K562 (cell line): ENCODE measurements around the genes PVALEF, CEP131 and ACTG1.

DNA sequence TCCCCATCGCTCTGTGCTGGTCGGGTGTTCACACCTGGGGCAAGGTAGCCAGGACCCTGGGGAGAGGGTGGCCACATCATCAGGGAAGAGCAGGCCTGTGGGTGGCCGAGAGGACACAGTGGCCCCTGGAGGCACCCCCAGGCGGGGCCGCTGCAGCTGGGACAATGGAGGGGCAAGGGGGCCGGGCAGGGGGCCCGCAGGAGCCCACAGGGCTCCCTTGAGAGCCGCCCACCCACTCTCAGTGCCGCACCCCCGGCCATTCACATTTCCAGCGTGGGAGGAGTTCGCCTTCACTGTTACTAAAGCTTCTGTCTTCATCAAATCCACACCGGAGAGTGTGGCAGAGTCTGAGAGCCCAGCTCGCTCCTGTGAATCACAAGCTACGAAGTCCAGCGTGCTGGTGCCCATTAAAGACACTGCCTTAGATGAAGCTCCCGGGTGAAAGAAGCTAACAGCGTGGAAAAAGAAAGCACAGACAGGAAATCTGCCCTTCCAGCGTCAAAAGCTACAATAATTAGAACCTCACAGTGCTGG is 20.9 kb upstream of the PVALEF start:
- RAMPAGE, long total RNA = no peak
- RRBS = 19% methylated on average over 8 of the region's 19 CpGs
PRO-cap:
- standard = no peak
- CoPRO, capped RNA only, 2 experiments = no peak in any of the 2 experiments
- CoPRO, capped and uncapped RNA, 2 experiments = no peak in any of the 2 experiments
- CoPRO, uncapped RNA only, 2 experiments = no peak in any of the 2 experiments
CAGE:
- cytosol, long polyA plus RNA = no peak
- long polyA plus RNA = no peak
- nucleolus, long total RNA = no peak
- nucleus, long polyA plus RNA = no peak

DNA sequence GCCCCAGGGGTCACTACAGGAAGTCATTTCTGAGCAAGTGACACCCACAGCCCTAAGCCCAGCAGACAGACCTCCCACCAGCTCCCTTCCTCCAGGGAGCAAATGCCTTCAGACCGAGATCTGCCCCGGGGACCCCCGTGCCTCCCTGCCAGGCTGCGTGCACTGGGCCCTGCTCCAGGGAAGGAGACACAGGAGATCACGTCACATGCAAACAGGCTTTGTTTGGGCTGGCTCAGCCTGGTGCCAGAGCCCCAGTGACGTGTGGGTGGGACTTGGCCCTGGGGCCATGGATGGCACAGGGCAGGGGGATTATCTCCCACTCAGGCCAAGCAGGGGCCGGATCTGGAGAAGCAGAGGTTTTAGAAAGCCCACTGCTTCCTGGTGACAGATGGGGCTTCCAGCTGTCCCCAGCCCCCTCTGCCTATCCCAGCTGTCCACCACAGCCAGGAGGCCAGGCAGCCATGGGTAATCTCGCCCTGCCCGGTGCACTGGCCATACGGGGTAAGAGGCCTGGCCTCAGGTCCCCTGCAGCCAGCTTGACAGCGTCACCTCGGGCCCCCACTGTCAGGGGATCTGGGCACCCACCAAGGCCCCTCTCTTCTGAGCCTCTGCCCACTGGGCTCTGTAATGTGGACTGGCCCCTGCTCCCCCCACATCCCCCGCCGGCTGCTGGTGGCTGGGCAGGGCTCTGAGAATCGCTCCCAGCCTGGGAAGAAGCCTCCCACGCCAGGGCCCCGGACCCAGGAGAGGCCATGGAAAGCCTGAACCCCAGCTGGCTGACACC is at the start of gene PVALEF:
Gene PVALEF (plus strand): TSS at position 693 of the 784 bp plus-strand sequence.
- RAMPAGE, long total RNA = no peak
- RRBS = 14% methylated on average over 4 of the region's 17 CpGs
PRO-cap:
- standard = no peak
- CoPRO, capped RNA only, 2 experiments = no peak in any of the 2 experiments
- CoPRO, capped and uncapped RNA, 2 experiments = no peak in any of the 2 experiments
- CoPRO, uncapped RNA only, 2 experiments = no peak in any of the 2 experiments
CAGE:
- cytosol, long polyA plus RNA = no peak
- long polyA plus RNA = no peak
- nucleolus, long total RNA = no peak
- nucleus, long polyA plus RNA = no peak

- RAMPAGE, long total RNA = no peak
- RRBS = 91% methylated on average over 17 of the region's 62 CpGs
PRO-cap:
- standard = no peak
- CoPRO, capped RNA only, 2 experiments = no peak in any of the 2 experiments
- CoPRO, capped and uncapped RNA, 2 experiments = no peak in any of the 2 experiments
- CoPRO, uncapped RNA only, 2 experiments = no peak in any of the 2 experiments
CAGE:
- cytosol, long polyA plus RNA = no peak
- long polyA plus RNA = no peak
- nucleolus, long total RNA = no peak
- nucleus, long polyA plus RNA = no peak
Measured at GRCh38 chr17:81190409-81191625, 24.8 kb upstream of the AATK start.

DNA sequence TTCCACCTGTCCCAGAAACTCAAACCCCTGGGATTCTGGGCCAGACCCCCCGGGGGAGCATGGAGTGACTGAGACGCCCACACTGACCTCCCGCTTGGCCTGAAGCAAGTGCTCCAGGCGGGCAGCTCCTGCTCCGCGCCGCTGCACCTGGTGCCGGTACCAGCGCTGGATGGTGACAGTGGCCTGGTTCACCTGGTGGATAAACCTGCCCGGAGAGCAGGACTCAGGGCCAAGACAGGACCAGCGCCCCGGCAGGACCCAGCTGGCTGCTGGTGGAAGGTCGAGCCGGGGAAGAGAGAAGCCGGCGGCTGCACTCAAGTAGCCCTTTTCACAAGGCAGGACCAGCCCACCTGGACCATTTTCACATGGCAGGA is 22.5 kb downstream of the CEP131 start:
- RAMPAGE, long total RNA = no peak
- RRBS = 82% methylated on average over 4 of the region's 16 CpGs
PRO-cap:
- standard = no peak
- CoPRO, capped RNA only, 2 experiments = no peak in any of the 2 experiments
- CoPRO, capped and uncapped RNA, 2 experiments = no peak in any of the 2 experiments
- CoPRO, uncapped RNA only, 2 experiments = no peak in any of the 2 experiments
CAGE:
- cytosol, long polyA plus RNA = no peak
- long polyA plus RNA = no peak
- nucleolus, long total RNA = no peak
- nucleus, long polyA plus RNA = no peak

GRCh38 chr17:81222651-81223728 is at the start of gene CEP131:
Gene CEP131, minus strand, starts transcription at chr17:81222965.
- RAMPAGE, long total RNA = no peak
- RRBS = 4% methylated on average over 36 of the region's 107 CpGs
PRO-cap:
- standard = bidirectional peak, plus-strand start at chr17:81223354, minus-strand start at chr17:81222965; unidirectional peak, plus-strand start at chr17:81223501
- CoPRO, capped RNA only, 2 experiments = peak in 2 of 2 experiments; most common plus-strand start chr17:81223354 (in 2); most common minus-strand start chr17:81222965 (in 2)
- CoPRO, capped and uncapped RNA, 2 experiments = peak in 2 of 2 experiments; most common plus-strand start chr17:81223354 (in 1); most common minus-strand start chr17:81222965 (in 2)
- CoPRO, uncapped RNA only, 2 experiments = peak in 1 of 2 experiments; most common minus-strand start chr17:81222942 (in 1)
CAGE:
- cytosol, long polyA plus RNA = start-site peak on the minus strand at chr17:81222935-81223018, 23 and 60 reads in 2 replicates
- long polyA plus RNA = no peak
- nucleolus, long total RNA = no peak
- nucleus, long polyA plus RNA = start-site peak on the minus strand at chr17:81222946-81222991, 68 and 178 reads in 2 replicates

GRCh38 chr17:81223729-81224241 is 1.0 kb upstream of the CEP131 start:
- RAMPAGE, long total RNA = no peak
- RRBS = no CpG with 5 or more reads among the region's 13 CpGs
PRO-cap:
- standard = no peak
- CoPRO, capped RNA only, 2 experiments = no peak in any of the 2 experiments
- CoPRO, capped and uncapped RNA, 2 experiments = no peak in any of the 2 experiments
- CoPRO, uncapped RNA only, 2 experiments = no peak in any of the 2 experiments
CAGE:
- cytosol, long polyA plus RNA = no peak
- long polyA plus RNA = no peak
- nucleolus, long total RNA = no peak
- nucleus, long polyA plus RNA = no peak

- RAMPAGE, long total RNA = no peak
- RRBS = 71% methylated on average over 4 of the region's 27 CpGs
PRO-cap:
- standard = no peak
- CoPRO, capped RNA only, 2 experiments = no peak in any of the 2 experiments
- CoPRO, capped and uncapped RNA, 2 experiments = no peak in any of the 2 experiments
- CoPRO, uncapped RNA only, 2 experiments = no peak in any of the 2 experiments
CAGE:
- cytosol, long polyA plus RNA = no peak
- long polyA plus RNA = no peak
- nucleolus, long total RNA = no peak
- nucleus, long polyA plus RNA = no peak
Measured at GRCh38 chr17:81277180-81277867, 17.8 kb downstream of the SLC38A10 start.

- RAMPAGE, long total RNA = no peak
- RRBS = 33% methylated on average over 1 of the region's 8 CpGs
PRO-cap:
- standard = no peak
- CoPRO, capped RNA only, 2 experiments = no peak in any of the 2 experiments
- CoPRO, capped and uncapped RNA, 2 experiments = no peak in any of the 2 experiments
- CoPRO, uncapped RNA only, 2 experiments = no peak in any of the 2 experiments
CAGE:
- cytosol, long polyA plus RNA = no peak
- long polyA plus RNA = no peak
- nucleolus, long total RNA = no peak
- nucleus, long polyA plus RNA = no peak
Measured at GRCh38 chr17:81370305-81370724, 24.9 kb upstream of the BAHCC1 start.

DNA sequence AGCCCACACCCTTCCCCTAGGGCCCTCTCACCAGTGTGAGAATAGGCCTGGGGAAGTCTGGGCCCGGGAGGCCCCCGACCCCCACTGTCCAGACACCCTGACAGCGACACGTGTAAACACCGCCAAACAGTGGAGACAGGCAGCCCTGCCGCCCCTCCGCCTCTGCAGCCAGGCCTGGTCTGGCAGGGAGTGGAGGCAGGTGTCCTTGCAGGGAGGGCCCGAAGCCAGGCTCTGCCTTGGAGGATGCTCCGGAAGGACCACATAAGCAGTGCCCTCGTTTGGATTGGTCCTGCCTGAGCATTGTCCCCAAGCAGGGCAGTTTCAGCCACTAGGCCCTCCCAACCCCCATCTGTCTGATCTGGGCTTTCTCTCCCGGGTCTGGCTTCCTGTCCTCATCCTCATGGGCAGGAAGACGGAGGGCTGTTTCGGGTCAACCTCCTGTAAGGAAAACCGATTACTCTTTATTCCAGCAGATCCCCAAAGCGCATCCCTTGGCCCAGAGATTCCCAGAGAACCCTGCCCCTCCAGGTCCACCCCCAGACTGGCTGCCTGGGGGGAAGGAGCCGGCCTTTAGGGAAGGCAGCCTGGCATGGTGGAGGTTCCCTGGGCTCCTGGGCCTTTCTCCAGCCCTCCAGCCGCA is 6.3 kb upstream of the BAHCC1 start:
- RAMPAGE, long total RNA = no peak
- RRBS = no CpG with 5 or more reads among the region's 17 CpGs
PRO-cap:
- standard = unidirectional peak, minus-strand start at position 540 of the sequence
- CoPRO, capped RNA only, 2 experiments = no peak in any of the 2 experiments
- CoPRO, capped and uncapped RNA, 2 experiments = no peak in any of the 2 experiments
- CoPRO, uncapped RNA only, 2 experiments = peak in 2 of 2 experiments; most common plus-strand start position 206 of the sequence (in 1); most common minus-strand start position 263 of the sequence (in 1)
CAGE:
- cytosol, long polyA plus RNA = no peak
- long polyA plus RNA = no peak
- nucleolus, long total RNA = no peak
- nucleus, long polyA plus RNA = no peak

DNA sequence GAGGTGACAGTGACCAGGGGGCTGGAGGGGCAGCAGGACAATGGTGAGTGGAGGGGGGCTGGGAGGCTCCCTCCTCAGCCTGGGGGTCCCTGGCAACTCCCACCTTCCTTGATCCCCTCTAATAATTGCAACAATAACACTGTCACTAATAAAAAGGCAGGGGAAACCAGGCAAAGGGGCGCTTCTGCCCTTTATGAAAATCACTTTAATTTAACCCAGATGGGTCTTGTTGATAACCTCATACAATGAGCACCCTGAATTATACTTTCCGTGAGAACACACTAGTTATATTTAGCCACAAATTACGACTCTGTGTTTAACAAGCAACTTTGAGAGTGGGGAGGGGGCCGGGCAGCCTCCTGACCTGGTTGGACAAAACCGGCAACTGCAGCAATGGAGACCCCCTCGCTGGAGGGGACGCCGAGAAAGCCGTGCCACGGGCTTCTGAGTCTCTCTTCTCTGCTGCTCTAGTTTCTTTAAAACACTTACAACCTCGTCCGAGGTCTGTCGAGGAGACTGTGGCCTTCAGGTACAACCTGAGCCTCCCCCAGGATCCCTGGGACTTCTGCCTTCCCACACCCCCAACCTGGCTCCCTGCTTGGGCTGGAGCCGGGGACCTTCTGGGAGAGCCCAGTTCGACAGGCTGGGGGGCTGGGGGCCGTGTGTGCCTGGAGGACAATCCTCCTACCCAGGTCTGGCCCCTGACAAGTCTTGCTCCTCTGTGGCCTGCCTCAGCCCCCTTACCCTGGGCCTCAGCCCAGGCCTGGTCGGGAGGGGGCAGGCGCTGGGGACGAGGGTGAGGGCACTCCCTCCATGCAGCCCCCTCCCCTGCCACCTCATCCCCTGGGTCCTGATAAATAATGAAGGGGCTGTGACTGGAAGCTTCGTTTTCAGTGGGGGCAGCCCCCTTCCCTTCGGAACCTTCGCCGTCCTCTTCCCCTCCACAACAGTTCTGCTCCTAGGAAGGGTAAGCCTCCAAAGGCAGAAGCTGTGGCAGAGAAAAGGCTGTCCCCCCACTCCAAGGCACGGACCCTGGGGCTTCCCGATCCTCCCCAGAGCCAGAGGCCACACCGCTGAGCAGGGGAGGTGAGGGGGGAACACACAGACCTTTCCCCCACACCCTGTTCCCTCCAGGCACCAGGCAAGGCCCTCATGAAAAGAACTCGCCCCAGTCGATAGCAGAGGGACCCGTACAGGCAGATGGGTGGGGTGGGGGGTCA is 5.3 kb upstream of the BAHCC1 start:
- RAMPAGE, long total RNA = no peak
- RRBS = no CpG with 5 or more reads among the region's 29 CpGs
PRO-cap:
- standard = no peak
- CoPRO, capped RNA only, 2 experiments = no peak in any of the 2 experiments
- CoPRO, capped and uncapped RNA, 2 experiments = no peak in any of the 2 experiments
- CoPRO, uncapped RNA only, 2 experiments = peak in 2 of 2 experiments; most common plus-strand start position 213 of the sequence (in 1); most common minus-strand start position 487 of the sequence (in 2)
CAGE:
- cytosol, long polyA plus RNA = no peak
- long polyA plus RNA = no peak
- nucleolus, long total RNA = no peak
- nucleus, long polyA plus RNA = no peak

DNA sequence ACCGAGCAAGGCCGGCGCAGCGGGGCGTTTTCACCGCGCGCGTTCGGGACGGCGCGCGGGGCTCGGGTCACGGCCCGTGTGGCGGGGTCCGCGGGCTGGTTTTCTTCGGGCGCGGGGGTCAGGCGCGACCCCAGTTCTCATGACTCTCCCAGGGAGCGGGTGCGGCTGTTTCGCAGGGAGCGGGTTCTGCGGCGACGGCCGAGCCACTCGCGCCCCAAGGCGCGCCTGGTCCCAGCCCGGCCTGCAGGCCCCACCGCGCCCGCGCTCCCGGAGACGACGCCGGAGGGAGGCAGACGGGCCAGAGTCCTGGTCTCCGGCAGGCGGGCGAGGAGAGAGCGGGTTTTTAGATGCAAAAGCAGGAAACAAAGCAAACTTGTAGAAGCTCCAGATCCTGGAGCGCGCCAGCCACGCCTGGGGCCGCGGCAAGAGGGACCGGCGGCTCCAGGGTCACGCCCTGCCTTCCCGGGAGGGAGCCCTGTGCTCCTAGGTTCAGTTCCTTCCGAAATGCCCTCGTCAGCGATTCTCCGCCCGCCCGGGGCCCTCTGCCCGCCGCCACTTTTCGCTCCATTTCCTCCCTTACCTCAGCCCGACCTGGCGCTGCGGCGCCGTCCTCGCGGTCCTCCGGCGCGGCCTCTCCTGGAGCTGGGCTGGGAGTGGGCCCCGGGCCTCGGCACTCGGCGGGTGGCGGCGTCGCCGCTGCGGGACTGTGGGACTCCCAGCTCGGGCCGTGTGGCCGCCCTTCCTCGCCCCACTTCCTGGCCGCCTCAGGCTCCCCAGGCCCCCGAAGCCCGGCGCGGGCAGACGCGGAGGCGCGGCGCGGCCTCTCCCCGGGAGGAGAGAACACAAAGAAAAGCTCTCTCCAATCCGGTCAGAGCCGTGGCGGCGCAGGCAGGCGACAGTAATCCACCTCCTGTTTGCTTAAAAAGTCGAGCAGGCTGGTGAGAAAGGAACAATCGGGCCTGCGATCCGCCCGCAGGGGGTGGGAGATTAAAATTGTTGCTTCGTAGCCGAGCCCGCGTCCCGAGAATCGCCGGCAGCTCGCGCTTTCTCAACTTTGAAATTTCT is 1.4 kb downstream of the BAHCC1 start:
- RAMPAGE, long total RNA = no peak
- RRBS = 96% methylated on average over 29 of the region's 123 CpGs
PRO-cap:
- standard = no peak
- CoPRO, capped RNA only, 2 experiments = no peak in any of the 2 experiments
- CoPRO, capped and uncapped RNA, 2 experiments = no peak in any of the 2 experiments
- CoPRO, uncapped RNA only, 2 experiments = no peak in any of the 2 experiments
CAGE:
- cytosol, long polyA plus RNA = no peak
- long polyA plus RNA = no peak
- nucleolus, long total RNA = no peak
- nucleus, long polyA plus RNA = no peak

GRCh38 chr17:81419080-81420172 is 24.2 kb downstream of the BAHCC1 start:
- RAMPAGE, long total RNA = no peak
- RRBS = 33% methylated on average over 3 of the region's 49 CpGs
PRO-cap:
- standard = no peak
- CoPRO, capped RNA only, 2 experiments = no peak in any of the 2 experiments
- CoPRO, capped and uncapped RNA, 2 experiments = no peak in any of the 2 experiments
- CoPRO, uncapped RNA only, 2 experiments = no peak in any of the 2 experiments
CAGE:
- cytosol, long polyA plus RNA = no peak
- long polyA plus RNA = no peak
- nucleolus, long total RNA = no peak
- nucleus, long polyA plus RNA = no peak

DNA sequence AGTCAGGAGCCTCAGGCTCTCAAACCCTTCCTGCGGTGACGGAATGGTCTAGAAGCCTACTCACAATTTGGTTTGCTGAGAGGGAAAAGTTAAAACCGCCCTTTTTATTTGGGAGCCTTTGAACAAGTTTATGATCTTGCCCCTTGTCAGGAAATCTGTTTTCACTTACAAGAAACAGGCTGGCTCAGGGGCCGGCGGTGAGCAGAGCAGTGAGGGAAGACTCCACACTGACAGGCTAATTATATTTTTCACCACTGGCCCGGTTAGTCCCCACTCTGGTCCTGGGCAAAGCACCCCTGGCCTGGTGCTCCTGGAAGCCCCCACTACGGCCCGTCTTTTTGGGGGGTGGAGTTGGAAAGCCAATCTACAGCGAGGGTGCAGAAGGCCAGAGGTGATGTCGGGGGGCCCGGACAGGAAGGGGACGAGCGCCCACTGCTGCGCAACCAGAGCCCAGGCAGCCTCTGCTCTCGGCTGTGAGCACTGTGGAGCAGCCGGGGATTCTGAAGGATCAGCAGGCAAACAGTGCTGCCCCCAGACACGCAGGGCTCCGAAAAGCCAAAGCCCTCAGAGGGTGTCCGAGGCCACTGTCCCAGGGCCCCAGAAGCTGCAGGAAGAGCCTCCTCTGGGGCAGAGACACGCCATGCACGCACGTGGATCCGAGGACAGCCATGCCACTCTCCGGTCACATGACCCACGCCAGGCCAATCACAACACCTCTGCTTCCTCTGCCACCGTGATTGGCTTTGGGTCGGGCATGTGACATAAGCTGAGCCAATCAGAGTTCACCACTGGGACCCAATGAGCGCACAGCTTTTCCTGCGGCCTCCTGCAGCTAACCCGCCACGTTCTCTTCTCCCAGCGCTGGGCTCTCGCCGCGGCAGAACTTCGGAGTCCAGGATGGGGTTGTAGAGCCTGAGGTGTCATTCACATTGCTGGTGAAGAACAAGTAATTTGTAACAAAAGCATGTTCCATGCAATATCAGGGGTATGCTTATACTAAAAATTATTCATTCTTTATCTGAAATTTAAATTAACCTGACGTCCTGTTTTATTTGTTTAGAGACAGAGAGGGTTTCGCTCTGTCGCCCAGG is 40.8 kb downstream of the ACTG1 start:
- RAMPAGE, long total RNA = no peak
- RRBS = 77% methylated on average over 6 of the region's 39 CpGs
PRO-cap:
- standard = bidirectional peak, plus-strand start at position 855 of the sequence, minus-strand start at position 678 of the sequence
- CoPRO, capped RNA only, 2 experiments = peak in 2 of 2 experiments; most common plus-strand start position 855 of the sequence (in 2); most common minus-strand start position 678 of the sequence (in 1)
- CoPRO, capped and uncapped RNA, 2 experiments = peak in 1 of 2 experiments; most common plus-strand start position 855 of the sequence (in 1); most common minus-strand start position 688 of the sequence (in 1)
- CoPRO, uncapped RNA only, 2 experiments = peak in 1 of 2 experiments; most common plus-strand start position 864 of the sequence (in 1); most common minus-strand start position 573 of the sequence (in 1)
CAGE:
- cytosol, long polyA plus RNA = no peak
- long polyA plus RNA = no peak
- nucleolus, long total RNA = no peak
- nucleus, long polyA plus RNA = no peak

- RAMPAGE, long total RNA = no peak
- RRBS = no CpG with 5 or more reads among the region's 5 CpGs
PRO-cap:
- standard = unidirectional peak, plus-strand start at chr17:81491425
- CoPRO, capped RNA only, 2 experiments = no peak in any of the 2 experiments
- CoPRO, capped and uncapped RNA, 2 experiments = no peak in any of the 2 experiments
- CoPRO, uncapped RNA only, 2 experiments = no peak in any of the 2 experiments
CAGE:
- cytosol, long polyA plus RNA = no peak
- long polyA plus RNA = no peak
- nucleolus, long total RNA = no peak
- nucleus, long polyA plus RNA = no peak
Measured at GRCh38 chr17:81491233-81491605, 21.4 kb downstream of the ACTG1 start.

GRCh38 chr17:81512403-81512973 is at the start of gene ACTG1:
Gene ACTG1, minus strand, starts transcription at chr17:81512799.
- RAMPAGE, long total RNA = start-site peak on the minus strand at chr17:81512794-81512802, 87,452 and 21,684 reads in 2 replicates
- RRBS = 2% methylated on average over 25 of the region's 75 CpGs
PRO-cap:
- standard = bidirectional peak, plus-strand start at chr17:81513009, minus-strand start at chr17:81512781
- CoPRO, capped RNA only, 2 experiments = peak in 2 of 2 experiments; most common minus-strand start chr17:81512781 (in 2)
- CoPRO, capped and uncapped RNA, 2 experiments = peak in 2 of 2 experiments; most common minus-strand start chr17:81512781 (in 2)
- CoPRO, uncapped RNA only, 2 experiments = peak in 2 of 2 experiments; most common minus-strand start chr17:81512781 (in 2)
CAGE:
- cytosol, long polyA plus RNA = no peak
- long polyA plus RNA = start-site peak on the minus strand at chr17:81512737-81512874, 21 and 69 reads in 2 replicates
- nucleolus, long total RNA = no peak
- nucleus, long polyA plus RNA = start-site peak on the minus strand at chr17:81512716-81512821, 26 and 42 reads in 2 replicates

GRCh38 chr17:81514989-81515531 is 2.5 kb upstream of the ACTG1 start:
- RAMPAGE, long total RNA = no peak
- RRBS = 55% methylated on average over 4 of the region's 42 CpGs
PRO-cap:
- standard = bidirectional peak, plus-strand start at chr17:81515062, minus-strand start at chr17:81514880
- CoPRO, capped RNA only, 2 experiments = peak in 1 of 2 experiments; most common plus-strand start chr17:81515062 (in 1)
- CoPRO, capped and uncapped RNA, 2 experiments = no peak in any of the 2 experiments
- CoPRO, uncapped RNA only, 2 experiments = no peak in any of the 2 experiments
CAGE:
- cytosol, long polyA plus RNA = no peak
- long polyA plus RNA = no peak
- nucleolus, long total RNA = no peak
- nucleus, long polyA plus RNA = no peak

DNA sequence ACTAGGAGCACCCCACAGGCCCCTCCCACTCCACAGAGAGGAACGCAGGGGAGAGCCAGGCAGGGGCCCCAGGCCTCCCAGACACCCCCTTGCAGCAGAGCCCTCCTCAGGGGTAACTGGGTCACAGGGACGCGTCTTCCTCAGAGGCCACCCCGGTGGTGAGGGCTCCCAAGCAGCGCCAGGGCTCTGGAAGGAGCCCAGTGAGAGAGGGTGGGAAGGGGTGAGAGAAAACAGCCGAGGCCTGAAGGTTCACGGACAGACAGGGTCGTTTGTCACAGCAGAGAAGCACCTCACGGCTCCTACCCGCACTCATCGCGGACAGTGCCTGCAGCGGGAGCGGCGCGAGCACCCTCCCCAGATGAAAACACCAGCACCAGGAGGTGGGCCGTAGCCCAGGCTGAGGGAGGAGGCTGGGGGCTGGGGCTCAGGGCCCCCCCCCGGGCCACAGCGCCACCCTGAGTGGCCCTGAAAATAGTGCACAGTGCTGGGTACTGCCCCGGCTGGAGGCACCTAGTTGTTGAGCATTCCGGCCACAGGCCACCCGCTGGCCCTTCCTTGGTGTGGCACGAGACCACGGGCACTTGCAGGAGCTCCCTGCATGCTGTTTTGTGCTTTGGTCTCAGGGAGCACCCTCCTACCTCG is 11.6 kb downstream of the FSCN2 start:
- RAMPAGE, long total RNA = no peak
- RRBS = 93% methylated on average over 3 of the region's 25 CpGs
PRO-cap:
- standard = no peak
- CoPRO, capped RNA only, 2 experiments = no peak in any of the 2 experiments
- CoPRO, capped and uncapped RNA, 2 experiments = no peak in any of the 2 experiments
- CoPRO, uncapped RNA only, 2 experiments = peak in 1 of 2 experiments; most common minus-strand start position 473 of the sequence (in 1)
CAGE:
- cytosol, long polyA plus RNA = no peak
- long polyA plus RNA = no peak
- nucleolus, long total RNA = no peak
- nucleus, long polyA plus RNA = start-site peak on the minus strand centred at position 331 of the sequence, 62 bp wide, 208 and 251 reads in 2 replicates